ENCODE data around the gene PCSK6.

- PRO-cap: no peak
Measured at GRCh38 chr15:101450767-101452064, 38.3 kb downstream of the PCSK6 start.

- PRO-cap: no peak
Measured at GRCh38 chr15:101469047-101470484, 19.9 kb downstream of the PCSK6 start.

- PRO-cap: no peak
Measured at GRCh38 chr15:101487394-101488317, 1.9 kb downstream of the PCSK6 start.

GRCh38 chr15:101488318-101489000 is 1.0 kb downstream of the PCSK6 start:
- PRO-cap: no peak

- PRO-cap: unidirectional peak, minus-strand start at chr15:101489707
Measured at GRCh38 chr15:101489179-101490382, at the start of gene PCSK6. Gene PCSK6, minus strand, starts transcription at chr15:101489707.

DNA sequence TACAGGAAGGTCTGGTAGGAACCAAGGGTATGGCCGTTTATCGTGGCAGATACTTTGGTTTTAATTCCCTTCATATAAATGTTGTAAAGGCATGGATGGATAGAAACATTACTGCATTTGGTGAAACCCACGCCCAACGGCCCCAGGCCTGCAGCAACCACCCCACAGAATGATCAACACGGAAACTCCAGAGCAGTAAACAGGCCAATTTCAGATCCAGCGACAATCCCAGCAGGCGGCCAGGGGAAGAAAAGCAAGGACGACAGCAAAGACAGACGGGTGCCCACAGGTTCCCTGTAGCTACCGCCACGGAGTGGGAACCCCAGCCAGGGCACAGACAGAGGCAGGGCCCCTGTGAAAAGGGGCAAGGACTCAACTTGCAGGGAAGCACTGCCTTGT is 32.6 kb upstream of the PCSK6 start:
- PRO-cap: no peak

DNA sequence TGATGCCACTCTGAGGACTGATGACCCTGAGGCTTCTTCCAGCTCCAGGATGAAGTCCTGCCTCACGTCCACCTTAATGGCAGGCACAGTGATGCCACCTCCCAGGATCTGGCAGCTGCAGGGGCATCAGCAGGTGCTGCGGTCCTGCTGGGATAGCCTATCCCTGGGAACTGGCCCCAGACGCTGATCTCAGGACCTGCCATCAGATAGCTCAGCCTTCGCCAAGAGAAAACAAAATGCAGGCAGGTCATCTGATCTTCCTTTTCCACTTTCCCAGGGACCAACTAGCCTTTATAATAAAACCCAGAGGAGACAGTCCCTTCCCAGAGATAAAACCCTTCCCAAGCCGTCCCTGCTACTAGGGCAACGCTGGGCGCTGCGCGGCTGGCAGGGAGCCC is 42.2 kb downstream of the TM2D3 start:
- PRO-cap: no peak

DNA sequence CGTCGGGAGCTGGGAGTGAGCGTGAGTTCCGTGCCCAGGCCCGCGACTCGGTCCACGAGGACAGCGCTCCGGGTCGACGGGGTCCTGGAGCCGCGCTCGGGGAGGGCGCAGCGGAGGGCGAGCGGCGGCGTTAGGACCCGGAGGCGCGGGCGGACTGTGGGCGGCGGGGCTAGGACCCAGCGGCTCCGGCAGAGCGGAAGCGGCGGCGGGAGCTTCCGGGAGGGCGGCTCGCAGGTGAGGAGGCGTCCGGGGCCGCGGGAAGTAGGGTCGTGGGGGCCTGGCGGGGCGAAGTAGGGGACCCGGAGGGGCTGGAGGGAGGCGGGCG is 149.4 kb downstream of the OR4F15 start:
- PRO-cap: unidirectional peak, plus-strand start at position 227 of the sequence

All from paraaortic lymph node (tissue), 1 donor.